Fibroblast of villous mesenchyme (primary cell): ENCODE measurements around the gene SLC29A4.

- CAGE, long polyA plus RNA: no peak
Observed at GRCh38 chr7:2688857-2689310, 882 bp downstream of the AMZ1 start.

GRCh38 chr7:2698711-2699534 lies 10.9 kb downstream of the AMZ1 start:
- CAGE, long polyA plus RNA: no peak

DNA sequence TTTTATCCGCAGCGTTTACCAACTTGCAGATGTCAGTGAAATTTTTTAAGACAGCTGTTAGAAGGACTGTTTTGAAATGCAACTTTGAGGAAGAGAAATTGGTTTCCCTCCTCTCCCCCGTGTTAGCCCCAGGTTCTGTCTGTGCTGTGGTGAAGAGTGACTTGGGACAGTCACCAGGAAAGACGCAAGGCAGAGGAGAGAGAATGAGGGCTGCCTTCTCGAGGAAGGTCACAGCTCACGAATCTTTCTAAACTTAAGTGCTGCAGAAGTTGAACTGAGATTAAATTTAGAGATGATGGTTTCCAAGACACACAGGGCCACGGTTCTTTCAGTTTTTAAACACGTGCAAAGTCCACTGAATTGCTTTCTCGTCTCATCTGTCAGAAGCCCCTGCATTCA lies 27.6 kb downstream of the AMZ1 start:
- CAGE, long polyA plus RNA: no peak

DNA sequence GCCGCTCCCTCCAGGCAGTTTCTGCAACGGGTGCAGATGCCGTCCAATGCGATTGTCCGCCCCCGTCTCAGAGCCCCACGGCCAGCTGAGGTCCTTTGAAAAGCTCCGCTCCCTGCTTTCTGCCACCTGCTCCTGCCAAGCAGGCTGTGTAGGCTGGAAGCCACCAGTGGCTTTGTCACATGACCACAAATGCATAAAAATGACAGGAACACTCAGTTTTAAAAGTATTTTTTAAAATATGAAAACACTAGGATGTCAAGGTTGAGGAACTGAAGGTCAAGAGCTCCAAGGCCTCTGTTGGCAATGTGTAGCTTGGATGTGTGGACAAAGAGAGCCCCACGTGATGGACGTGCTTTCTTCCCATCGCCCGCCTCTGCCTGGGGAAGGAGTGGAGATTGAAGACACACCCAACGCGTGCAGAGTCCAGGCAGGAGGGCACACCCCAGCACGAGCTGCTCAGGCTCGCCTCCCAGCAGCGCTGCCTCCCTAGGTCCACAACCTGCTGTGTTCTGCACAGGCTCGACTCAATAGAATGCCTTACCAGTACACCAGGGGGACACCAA lies 71.9 kb downstream of the AMZ1 start:
- CAGE, long polyA plus RNA: no peak

DNA sequence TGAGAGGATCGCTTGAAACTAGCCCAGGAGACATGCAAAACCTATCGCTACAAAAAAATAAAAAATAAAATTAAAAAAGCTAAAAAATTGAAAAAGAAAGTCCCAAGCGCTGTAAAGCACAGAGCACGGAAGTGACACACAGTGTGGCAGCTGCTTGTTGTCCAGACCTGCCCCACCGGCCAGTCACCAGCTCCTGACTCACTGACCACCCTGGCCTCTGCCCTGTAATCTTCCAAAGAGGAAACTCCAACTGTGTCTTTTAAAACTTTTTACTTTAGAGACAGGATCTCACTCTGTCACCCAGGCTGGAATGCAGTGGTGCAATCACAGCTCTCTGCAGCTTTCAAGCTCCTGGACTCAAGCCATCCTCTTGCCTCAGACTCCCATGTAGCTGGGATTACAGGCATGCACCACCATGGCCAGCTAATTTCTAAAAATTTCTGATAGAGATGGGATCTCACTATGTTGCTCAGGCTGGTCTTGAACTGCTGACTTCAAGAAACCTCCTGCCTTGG lies 23.6 kb downstream of the GNA12 start:
- CAGE, long polyA plus RNA: no peak

GRCh38 chr7:2873658-2874301 lies 29.7 kb upstream of the GNA12 start:
- CAGE, long polyA plus RNA: no peak

DNA sequence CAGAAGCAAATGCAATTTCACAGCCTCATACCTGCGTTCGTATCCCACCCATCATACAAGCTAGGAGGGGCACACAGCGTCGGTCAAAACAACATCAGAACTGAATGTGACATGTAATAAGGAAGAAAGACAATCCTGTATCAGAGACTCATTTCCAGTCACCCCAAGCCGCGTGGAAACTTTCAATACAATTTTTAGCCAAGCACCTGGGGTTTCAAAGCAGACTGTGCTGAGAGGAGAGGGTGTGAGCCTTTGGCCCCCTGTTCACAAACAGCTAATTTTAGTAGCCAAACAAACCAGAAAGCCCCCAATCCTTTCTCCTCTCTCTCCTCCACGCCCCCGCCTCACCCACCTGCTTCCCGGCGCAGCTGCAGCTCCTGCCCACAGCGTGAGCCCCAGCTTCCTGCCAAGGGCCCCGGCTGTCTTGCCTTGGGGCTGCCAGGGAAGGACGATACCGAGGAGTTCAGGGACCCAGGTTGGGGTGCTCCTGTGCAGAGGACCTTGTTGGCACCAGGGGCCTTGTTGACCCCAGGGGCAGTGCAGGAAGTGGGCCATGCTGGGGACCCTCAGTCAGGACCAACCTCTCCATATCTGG lies 50.5 kb upstream of the GNA12 start:
- CAGE, long polyA plus RNA: no peak

GRCh38 chr7:3159458-3159878 lies 115.8 kb upstream of the CARD11 start:
- CAGE, long polyA plus RNA: no peak

- CAGE, long polyA plus RNA: no peak
Observed at GRCh38 chr7:3370674-3371665, 69.9 kb downstream of the SDK1 start.

- CAGE, long polyA plus RNA: no peak
Observed at GRCh38 chr7:3518745-3519187, 217.7 kb downstream of the SDK1 start.

DNA sequence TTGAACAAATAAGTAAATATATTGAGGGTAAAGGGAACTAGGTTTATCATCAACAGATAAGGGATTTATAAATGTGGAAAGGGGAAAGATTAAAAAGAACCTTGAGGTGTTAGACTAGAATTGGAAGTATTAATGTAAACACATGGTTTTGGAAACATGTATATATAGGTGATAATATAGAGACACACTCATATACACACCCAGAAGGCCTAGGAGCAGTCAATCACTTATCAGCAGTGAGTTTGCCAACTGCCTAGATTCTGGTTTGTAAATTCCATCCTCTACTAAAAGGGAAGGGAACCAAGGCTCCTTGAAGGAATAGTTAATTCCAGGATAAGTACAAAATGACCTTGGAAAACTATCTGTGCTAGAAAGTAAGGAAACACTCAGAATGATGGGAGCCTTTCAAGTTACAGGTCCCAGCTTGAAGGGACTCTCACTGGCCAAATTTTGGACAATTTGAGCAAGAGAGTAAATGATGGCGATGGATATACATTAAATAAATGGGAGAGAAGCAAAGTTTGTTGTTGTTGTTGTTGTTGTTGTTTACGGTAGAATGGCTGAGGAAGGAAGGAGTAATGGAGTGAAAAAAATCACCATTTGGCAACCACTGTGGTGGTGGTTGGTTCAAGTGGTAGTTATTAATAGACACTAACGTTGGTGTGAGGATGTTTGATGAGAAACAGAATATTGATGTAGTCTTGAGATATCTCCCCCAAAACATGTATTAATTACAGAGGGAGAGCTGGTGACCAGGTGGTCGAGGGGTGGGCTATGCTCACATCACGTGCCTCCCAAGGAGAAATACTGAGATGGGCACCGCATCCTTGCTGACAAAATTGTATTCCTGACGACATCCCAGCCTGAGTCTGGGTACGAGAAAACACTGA lies 228.2 kb downstream of the SDK1 start:
- CAGE, long polyA plus RNA: no peak

DNA sequence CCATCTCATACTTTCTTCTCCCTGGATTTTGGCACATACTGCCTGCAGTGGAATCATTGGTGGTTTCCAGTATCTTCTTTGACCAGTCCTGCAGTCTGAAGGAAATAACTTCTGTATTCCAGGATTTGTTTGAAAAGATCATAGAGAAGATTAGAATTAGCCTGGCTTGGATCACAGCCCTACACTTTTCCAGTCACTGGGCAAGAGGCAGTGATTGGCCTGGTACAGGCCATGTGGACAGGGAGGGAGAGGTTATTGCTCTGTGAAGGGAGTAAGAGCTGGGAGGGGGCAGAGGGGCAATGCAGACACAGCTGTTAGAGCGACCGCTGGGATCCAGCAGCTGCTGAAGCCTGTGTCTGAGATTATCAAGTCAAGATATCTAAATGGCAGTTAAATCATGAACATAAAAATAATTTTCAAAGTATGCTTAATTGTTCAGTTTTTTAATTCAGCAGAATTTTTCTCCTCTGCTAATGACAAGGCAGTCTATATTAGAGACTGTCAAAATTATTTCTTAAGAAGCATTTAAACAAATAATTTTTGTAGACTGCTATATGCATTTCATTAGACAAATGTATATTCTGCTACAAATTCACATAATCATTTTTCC lies 257.4 kb downstream of the SDK1 start:
- CAGE, long polyA plus RNA: no peak

DNA sequence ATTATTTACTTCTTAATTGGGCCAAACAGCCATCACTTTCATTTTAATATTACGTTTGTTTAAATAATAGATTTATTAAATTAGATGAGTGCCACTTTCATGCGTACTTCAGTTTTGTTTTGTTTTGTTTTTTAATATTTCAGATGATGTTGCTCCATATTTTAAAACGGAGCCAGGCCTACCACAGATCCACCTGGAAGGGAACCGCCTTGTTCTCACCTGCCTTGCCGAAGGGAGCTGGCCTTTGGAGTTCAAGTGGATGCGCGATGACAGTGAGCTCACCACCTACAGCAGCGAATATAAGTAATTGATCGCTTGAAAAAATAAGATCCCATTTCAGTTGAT lies 317.9 kb downstream of the SDK1 start:
- CAGE, long polyA plus RNA: no peak

GRCh38 chr7:3754464-3755409 lies 453.7 kb downstream of the SDK1 start:
- CAGE, long polyA plus RNA: no peak

GRCh38 chr7:4613884-4614358 lies 68.2 kb upstream of the FOXK1 start:
- CAGE, long polyA plus RNA: no peak

- CAGE, long polyA plus RNA: no peak
Observed at GRCh38 chr7:4711210-4711706, 29.2 kb downstream of the FOXK1 start.

DNA sequence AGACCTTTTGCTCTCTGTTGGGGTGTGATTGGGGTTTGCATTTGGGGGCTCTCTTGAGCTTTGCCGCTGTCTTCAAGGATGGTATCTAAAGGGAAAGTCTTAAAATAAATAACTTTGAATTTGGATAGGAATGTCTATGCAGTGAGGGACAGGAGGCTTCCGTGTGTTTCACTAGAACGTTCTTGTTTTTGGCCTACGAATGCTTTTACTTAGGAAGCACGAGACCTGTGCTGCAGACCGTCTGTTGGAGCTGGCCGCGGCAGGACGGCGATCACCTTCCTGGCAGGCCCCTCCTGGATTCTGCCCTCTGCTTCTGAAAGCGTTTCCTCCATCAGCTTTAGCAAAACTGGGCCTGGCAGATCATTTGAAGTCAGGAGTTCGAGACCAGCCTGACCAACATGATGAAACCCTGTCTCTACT lies 44.0 kb downstream of the FOXK1 start:
- CAGE, long polyA plus RNA: no peak

DNA sequence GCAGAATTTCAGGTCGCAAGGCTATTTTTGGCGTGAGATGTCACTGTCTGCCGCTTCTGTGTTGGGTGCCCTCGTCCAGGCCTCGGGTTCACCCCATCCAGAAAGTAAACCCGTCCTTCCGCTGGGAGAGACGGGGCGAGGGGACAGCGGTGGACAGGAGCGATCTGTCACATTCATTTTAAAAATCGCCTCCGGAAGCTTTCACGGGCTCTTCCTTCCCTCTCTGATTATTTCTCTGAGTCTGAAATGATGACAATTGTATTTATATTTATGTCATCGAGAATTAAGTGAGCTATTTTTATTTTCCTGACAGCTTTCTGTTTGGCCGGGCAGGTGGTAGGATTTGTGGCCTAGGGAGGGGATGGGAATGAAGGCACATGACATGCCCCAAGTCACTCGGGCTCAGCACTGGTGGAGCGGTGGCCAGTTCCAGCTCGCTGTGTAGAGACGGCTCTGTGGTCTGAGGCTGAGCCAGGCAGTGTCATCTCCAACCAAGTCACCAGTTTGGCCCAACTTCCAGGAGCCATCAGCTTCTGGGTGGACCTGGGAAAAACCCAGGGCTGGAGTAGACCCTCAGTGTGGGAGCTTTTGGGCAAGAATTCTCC lies 40.6 kb upstream of the AP5Z1 start:
- CAGE, long polyA plus RNA: no peak

GRCh38 chr7:4783875-4784764 lies 8.7 kb downstream of the AP5Z1 start:
- CAGE, long polyA plus RNA: no peak

GRCh38 chr7:5282776-5283430 lies at the start of gene SLC29A4:
TSS of gene SLC29A4 (plus strand) at chr7:5282943.
- CAGE, long polyA plus RNA: no peak